ENCODE data around the gene EVA1A.

- PRO-cap, result no peak
- RAMPAGE, long total RNA, 4 experiments, result no peak in any of the 4 experiments
These were observed 179.4 kb downstream of the DYSF start for GRCh38 chr2:71645900-71646389.

GRCh38 chr2:72115422-72116187 lies 32.1 kb downstream of the CYP26B1 start:
- PRO-cap, result no peak
- RAMPAGE, long total RNA, 4 experiments, result no peak in any of the 4 experiments

DNA sequence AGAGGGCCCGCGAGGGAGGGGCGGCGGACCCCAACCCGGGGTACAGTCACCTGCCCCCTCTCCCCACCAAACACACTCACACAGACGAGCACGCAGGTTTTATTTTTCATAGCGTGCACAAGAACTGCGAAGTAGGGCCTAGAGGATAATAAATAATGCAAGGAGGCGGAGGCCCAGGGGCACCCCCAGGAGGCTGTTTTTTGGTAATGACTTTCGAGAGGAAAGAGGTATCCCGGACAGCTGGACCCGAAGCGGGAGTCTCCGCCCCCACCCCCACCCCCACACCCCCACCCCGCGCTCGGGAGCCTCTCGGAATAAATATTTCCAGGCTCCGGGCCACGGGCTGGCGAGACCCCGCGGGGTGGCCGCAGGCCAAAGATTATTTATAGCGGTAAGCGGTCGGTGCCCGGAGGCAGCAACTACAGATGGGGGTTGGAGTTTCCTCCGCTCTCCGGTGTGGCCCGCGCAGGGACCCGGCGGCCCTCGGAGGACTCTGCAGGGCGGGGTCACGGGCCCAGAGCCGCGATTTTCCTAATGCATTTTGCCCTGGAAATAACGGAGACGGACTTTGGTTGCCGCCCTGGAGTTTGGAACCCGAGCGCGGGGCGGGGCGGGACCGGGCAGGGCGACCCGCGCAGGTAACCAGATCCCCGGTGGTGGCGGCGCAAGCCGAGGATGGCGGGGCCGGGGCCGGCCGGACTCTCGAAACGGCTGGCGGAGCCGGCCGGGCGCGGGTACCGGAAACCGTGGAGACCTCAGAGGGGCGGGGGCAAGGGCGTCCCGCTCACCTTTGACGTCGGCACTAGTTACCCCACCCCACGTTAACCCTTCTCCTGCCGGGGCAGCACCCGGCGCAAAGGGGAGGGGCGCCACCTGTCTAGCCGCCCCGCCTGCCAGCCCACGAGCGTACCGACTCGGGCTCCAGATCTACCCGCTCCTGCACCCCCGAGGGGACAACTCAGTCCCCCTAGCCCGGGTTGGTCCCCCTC lies 3.1 kb downstream of the CYP26B1 start:
- PRO-cap, result no peak
- RAMPAGE, long total RNA, 4 experiments, result no peak in any of the 4 experiments

DNA sequence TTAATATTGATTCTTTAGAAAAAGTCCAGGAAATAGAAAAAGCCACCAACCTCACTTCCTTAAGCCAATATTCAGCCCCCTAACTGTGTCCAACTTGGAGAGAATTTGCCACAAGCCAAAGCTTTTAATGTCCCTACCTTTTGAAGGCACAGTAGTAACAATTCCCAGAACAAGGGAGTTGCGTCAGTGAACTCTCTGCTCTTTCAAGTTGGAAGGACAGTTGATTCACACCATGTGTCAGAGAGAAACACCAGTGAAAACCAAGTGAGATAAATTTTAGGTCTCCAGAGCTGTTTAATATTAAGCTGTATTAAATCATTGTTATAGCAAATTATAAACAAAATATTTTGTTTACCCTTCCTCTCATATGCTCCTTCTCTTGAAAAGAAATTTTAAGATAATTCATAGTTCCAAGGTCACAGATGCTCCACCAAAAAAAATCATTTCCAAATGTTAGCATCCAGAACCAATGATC lies 66.0 kb downstream of the EXOC6B start:
- PRO-cap, result no peak
- RAMPAGE, long total RNA, 4 experiments, result no peak in any of the 4 experiments

DNA sequence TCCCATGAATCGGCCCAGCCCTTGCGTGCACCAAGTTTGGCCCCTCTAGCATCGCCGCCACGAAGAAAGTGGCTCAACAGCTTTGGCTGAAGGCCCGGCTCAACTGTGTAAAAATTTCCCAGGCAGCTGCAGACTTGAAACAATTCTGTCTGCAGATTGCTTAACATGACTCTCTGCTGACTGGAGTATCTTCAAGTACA lies 32.7 kb downstream of the ALMS1 start:
- PRO-cap, result no peak
- RAMPAGE, long total RNA, 4 experiments, result no peak in any of the 4 experiments

GRCh38 chr2:73730651-73731253 lies 6.4 kb downstream of the TPRKB start:
- PRO-cap, result no peak
- RAMPAGE, long total RNA, 4 experiments, result no peak in any of the 4 experiments

DNA sequence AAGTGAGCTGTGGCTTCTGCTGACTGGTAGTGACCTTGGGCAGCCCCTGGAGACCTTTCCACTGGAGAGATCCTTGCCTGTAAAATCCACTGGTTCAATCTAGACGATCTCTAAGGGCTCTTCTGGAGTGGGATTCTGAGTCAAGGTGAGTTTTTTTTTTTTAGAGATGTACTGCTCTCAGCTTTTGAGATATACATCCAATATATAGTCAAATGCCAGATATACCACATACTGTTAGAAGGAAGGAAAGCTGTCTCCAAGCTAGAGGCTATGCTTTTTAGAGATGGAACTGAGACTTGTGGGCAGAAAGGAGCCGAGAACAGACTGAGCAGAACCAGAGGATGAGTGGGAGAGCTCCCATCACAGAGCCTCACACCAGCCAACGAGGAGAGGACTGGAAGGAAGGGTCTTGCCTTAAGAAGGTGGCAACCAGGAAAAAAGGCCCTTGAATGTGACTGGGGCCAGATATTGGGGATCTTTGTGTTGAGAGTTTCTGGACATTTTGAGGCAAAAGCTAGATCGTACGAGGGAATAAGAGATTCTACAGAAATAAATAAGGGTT lies 24.7 kb downstream of the DGUOK start:
- PRO-cap, result no peak
- RAMPAGE, long total RNA, 4 experiments, result no peak in any of the 4 experiments

- PRO-cap, result no peak
- RAMPAGE, long total RNA, 4 experiments, result no peak in any of the 4 experiments
These were observed 5.0 kb upstream of the TET3 start for GRCh38 chr2:73979574-73980245.

- PRO-cap, result no peak
- RAMPAGE, long total RNA, 4 experiments, result no peak in any of the 4 experiments
These were observed 64.3 kb downstream of the TET3 start for GRCh38 chr2:74048713-74049662.

DNA sequence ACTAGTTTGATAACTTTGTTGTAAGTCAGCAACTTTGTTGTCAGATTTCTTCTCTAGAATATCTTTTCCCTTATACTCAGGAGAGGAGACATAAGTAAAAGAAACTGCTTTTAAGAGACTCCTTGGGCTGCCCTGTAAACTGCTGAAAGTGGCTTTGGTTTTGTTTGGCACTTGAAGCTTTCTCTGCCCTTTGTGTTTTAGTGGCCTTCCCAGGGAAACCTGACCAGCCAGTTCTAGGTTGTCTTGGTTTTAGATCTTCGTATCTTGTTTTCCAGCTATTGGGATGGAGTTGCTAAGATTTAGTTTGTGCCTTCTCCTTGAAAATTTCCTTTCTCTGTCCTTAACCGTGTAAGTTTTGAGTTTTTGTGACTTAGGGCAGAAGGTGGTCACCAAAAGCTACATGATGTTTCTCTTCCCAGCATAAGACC lies 81.2 kb downstream of the BOLA3 start:
- PRO-cap, result no peak
- RAMPAGE, long total RNA, 4 experiments, result no peak in any of the 4 experiments

- PRO-cap, result no peak
- RAMPAGE, long total RNA, 4 experiments, result no peak in any of the 4 experiments
These were observed 44.1 kb downstream of the BOLA3 start for GRCh38 chr2:74103281-74104336.

DNA sequence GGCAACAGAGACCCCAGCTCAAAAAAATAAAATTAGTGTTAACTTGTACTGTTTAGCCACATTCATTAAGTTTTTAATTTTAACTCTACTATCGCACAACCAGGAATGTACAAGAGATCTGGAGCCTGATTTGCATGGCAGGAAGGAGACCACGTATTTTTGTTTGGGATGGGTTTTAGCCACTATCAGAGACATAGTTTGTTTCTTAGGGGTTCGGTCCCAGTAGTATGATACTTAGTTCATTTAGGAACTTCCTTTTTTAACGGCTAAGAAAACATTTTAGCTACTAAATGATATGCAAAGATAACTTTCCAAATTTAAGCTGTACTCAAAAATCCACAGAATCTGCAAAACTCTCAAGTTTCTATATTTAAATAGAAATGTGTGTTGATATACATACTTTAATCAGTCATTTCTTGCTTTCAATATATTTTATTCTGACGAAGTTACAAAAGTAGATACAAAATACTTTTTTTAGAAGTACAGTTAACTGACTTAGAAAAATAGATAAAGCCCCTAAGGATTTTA lies 4.5 kb upstream of the BOLA3 start:
- PRO-cap, result no peak
- RAMPAGE, long total RNA, 4 experiments, result no peak in any of the 4 experiments

GRCh38 chr2:74152710-74153559 lies 5.2 kb upstream of the BOLA3 start:
- PRO-cap, result no peak
- RAMPAGE, long total RNA, 4 experiments, result no peak in any of the 4 experiments

GRCh38 chr2:74421929-74422523 lies 496 bp downstream of the WDR54 start:
- PRO-cap, result bidirectional peak, plus-strand start at chr2:74422217, minus-strand start at chr2:74422111
- RAMPAGE, long total RNA, 4 experiments, result no peak in any of the 4 experiments

GRCh38 chr2:74425062-74425716 lies 3.7 kb downstream of the WDR54 start:
- PRO-cap, result no peak
- RAMPAGE, long total RNA, 4 experiments, result no peak in any of the 4 experiments

DNA sequence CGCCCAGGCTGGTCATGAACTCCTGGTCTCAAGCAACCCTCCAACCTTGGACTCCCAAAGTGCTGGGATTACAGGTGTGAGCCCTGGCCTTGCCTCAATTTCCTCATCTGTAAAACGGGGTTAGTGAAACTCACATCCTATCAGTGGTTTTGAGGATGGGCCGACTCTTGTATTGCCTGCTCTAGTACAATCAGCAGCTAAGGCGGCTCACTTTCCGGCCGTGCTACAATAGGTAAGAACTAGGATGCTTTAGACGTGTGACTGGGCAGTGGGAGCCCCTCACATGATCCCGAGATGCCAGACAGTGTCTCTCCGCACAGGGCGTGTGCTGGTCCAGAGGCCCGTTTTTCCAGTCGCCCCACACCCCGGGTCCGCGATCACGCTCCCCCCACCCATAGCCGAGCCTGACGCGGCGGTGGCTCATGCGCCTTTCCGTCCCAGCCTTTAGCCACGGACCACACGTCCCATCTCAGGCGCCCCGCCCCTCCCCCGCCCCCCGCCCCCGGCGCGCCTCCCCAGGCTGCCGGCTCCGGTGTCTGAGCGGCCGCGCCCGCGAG lies 409 bp upstream of the HK2 start:
- PRO-cap, result bidirectional peak, plus-strand start outside the sequence, minus-strand start at position 417 of the sequence
- RAMPAGE, long total RNA, 4 experiments, result no peak in any of the 4 experiments

- PRO-cap, result no peak
- RAMPAGE, long total RNA, 4 experiments, result no peak in any of the 4 experiments
These were observed 1.8 kb downstream of the HK2 start for GRCh38 chr2:74835857-74836056.

- PRO-cap, result no peak
- RAMPAGE, long total RNA, 4 experiments, result no peak in any of the 4 experiments
These were observed 38.2 kb downstream of the HK2 start for GRCh38 chr2:74872085-74872596.

DNA sequence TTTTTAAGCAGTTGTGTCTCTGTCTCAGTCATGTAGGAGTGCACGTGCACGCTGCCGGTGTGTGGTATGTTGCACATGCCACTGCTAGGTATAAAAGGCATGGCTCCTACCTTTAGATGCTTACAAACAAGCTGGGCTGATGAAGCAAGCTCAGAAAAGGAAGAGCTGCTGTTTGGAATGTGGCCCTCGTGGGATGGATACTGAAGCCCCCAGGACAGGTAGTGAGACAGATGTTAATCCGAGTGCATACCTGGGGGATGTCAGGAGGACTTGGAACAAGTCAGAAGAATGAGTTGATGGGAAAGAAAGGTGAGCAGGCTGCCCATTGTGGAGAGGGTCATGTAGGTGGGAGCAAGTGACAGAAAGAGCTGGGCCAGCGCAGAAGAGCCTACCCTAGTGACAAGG lies 49.2 kb downstream of the HK2 start:
- PRO-cap, result no peak
- RAMPAGE, long total RNA, 4 experiments, result no peak in any of the 4 experiments

DNA sequence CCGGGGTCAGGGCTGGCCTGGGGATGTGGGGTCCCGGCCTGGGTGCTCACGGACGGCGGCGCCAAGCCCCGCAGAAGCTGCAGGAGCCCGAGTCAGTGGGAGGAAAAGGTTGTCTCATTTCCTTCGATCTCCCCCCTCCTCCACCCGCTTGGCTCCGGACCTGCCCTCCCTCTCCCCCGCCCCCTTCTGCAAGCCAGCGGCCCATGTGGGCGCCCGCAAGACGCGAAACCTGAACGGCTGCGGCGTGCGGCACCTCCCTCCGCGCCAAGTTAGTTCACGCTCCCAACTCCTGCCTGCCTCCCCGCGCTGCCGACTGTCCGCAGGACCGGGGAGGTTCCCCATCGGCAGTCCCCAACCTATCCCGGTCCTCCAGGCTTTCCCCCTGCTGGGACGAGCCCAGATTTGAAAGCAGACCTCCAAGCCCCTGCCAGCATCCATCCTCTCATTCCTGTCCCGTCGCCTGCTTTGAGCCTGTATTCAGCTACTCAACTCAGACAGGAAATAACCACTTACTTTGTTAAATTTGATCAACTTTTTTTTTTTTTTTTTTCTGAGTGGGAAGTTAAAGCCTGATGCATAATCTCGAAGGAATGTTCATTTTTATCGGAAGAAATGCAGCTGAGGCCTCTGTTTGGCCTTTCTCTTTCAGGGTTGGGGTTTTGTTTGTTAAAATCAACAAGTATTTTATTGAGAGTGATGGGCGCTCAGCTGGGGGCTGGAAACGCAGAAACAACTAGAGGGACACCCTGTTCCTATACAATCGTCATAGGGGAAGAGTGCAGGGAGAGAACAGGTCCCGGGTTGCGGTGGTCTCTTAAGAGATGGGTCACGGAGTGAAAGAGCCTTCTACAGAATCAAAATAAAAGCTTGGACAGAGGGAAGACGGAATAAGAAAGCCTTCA lies at the start of gene EVA1A:
EVA1A (minus strand) TSS at position 97 of the 902 bp plus-strand sequence.
- PRO-cap, result no peak
- RAMPAGE, long total RNA, 4 experiments, result no peak in any of the 4 experiments

All from gastroesophageal sphincter (tissue), 4 donors.